Occipital lobe (tissue), 2 donors: ENCODE results near the genes KLF18 and KIF2C.

- RAMPAGE, long total RNA, result no peak
These were observed 14.1 kb downstream of the PTPRF start for GRCh38 chr1:43544770-43545253.

- RAMPAGE, long total RNA, result no peak
These were observed 46.3 kb upstream of the KDM4A start for GRCh38 chr1:43603393-43604394.

DNA sequence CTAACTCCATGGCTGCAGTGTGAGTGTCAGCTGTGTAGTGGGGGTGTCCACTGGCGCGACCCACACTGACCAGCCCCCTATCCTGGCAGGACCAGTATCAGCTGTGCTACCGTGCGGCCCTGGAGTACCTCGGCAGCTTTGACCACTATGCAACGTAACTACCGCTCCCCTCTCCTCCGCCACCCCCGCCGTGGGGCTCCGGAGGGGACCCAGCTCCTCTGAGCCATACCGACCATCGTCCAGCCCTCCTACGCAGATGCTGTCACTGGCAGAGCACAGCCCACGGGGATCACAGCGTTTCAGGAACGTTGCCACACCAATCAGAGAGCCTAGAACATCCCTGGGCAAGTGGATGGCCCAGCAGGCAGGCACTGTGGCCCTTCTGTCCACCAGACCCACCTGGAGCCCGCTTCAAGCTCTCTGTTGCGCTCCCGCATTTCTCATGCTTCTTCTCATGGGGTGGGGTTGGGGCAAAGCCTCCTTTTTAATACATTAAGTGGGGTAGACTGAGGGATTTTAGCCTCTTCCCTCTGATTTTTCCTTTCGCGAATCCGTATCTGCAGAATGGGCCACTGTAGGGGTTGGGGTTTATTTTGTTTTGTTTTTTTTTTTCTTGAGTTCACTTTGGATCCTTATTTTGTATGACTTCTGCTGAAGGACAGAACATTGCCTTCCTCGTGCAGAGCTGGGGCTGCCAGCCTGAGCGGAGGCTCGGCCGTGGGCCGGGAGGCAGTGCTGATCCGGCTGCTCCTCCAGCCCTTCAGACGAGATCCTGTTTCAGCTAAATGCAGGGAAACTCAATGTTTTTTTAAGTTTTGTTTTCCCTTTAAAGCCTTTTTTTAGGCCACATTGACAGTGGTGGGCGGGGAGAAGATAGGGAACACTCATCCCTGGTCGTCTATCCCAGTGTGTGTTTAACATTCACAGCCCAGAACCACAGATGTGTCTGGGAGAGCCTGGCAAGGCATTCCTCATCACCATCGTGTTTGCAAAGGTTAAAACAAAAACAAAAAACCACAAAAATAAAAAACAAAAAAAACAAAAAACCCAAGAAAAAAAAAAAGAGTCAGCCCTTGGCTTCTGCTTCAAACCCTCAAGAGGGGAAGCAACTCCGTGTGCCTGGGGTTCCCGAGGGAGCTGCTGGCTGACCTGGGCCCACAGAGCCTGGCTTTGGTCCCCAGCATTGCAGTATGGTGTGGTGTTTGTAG, 27.7 kb upstream of the KDM4A start:
- RAMPAGE, long total RNA, result no peak

DNA sequence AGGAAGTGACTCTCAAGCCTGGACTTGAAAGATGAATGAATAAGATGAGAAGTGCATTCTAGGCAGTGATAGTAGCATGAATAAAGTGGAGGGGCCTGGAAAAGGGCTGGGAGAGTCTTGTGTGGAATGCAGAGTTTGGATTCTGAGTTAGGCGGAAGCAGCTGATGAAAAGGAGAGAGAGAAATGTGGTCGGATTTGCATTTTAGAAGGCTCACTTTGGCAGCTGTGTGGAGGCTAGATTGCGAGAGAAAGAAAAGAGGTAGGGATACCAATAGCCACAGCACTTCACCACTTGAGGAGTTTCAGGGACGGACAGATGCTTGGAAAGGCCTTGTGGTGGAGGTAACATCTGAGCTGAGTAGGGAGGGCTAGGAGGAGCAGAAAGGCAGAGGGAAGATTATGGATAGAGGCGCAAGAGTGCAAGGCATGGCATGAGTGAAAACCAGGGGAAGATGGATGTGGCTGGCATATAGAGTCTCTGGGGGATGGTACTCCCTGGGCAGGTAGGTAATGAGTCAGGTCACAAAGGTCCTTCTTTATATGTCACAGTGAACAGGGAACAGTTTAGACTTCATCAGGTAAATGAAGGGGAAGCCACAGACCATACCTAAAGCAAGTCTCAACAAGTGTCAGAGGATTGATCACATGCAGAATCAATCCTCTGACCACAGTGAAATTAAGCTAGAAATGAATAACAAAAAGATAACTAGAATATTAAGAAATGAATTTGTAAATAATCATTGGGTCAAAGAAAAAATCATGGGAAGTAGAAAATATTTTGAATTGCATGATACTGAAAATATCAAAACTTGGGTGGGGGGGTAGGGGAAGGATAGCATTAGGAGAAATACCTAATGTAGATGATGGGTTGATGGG, 59.8 kb downstream of the ST3GAL3 start:
- RAMPAGE, long total RNA, result no peak

DNA sequence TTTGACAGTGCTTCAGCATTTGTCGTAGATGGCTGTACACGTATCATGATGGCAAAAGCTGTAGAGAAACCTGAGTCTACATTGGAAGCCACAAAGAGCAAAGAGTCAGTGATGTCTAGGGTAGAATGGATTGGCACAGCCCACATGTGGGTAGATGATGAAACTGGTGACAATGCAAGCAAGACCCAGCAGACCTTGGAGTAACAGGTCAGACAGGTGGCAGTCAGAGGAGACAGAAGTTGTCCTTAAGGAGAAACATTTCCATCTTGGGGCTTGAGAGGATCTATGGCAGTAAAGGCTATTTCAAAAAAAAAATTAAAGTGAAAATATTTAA, 101.2 kb upstream of the ARTN start:
- RAMPAGE, long total RNA, result no peak

- RAMPAGE, long total RNA, result no peak
These were observed 64.8 kb upstream of the ARTN start for GRCh38 chr1:43868698-43869215.

DNA sequence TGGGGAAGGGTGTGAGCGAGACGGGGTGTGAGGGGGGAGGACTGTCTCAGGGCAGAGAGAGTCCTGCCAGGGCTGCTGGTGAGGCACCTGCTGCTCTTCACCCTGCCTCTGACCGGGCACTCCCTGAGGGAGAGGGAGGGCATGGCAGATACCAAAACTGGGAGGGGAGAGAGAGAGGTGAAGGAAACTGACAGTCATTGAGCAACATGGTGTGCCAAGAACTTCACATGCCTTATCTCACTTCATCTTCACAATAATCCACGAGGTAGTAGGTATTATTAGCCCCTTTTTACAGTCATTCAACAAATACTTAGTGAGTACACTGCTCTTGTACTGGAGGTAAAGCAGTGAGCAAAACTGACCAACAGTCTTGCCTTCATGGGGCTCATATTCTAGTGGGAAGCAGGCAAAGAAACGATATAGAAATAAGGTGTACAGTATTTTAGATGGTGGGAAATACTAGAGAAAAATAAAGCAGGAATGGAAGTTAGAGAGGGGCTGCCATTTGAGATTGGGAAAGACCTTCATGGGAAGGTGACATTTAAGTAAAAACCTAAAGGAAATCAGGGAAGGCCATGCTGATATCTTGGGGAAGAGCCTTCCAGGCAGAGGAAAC, 61.2 kb upstream of the ARTN start:
- RAMPAGE, long total RNA, result no peak

GRCh38 chr1:43885100-43885931, 48.3 kb upstream of the ARTN start:
- RAMPAGE, long total RNA, result no peak

DNA sequence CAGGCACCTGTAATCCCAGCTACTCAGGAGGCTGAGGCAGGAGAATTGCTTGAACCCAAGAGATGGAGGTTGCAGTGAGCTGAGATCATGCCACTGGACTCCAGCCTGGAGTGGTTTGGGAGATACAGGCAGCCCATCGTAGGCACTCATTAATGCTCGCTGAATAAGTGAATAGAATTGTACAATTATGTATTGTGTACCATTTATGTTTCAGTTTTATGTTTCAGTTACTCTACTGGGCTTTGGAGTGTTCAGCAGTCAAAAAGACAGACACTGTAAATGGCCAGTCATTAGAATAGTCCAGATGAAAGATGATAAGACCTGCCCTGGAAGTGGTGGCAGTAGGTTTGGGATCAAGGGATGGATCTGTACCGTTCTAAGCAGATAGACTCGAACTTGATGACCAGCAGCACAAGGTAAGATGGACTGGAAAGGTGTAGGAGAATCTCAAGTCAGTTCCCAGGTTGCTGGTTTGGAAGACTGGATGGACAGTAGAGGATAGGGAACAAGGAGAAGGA, 17.6 kb upstream of the ARTN start:
- RAMPAGE, long total RNA, result no peak

- RAMPAGE, long total RNA, result no peak
These were observed 3.5 kb downstream of the ARTN start for GRCh38 chr1:43936961-43937613.

- RAMPAGE, long total RNA, result no peak
These were observed 1.5 kb downstream of the SLC6A9 start for GRCh38 chr1:44029516-44030373.

DNA sequence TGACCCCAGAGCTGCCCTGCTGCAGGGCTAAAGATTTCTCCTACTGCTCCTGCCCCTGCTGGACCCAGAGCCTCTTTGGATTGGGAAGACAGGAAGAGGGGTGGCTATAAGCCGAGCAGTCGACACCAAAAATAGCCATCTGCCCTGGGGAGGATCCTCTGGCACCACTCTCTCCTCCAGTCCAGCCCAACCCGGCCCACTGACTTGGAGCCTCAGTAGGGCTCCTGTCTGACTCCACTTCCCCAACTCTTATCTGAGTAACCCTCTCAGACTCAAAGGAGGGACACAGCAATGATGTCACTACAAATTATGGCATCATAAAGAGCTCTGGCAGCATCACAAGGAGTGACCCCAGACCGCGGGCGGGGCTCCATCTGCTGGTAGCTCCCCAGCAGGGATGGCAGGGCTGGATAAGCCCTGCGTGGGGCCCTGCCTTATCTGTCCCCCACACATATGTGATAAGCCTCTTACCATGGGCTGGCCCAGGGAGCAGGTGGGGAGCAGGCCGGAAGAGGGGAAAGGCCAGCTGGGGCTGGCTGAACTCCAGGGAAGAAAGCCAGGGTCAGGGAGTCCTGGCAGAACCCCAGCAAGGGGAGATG, 4.5 kb upstream of the SLC6A9 start:
- RAMPAGE, long total RNA, result no peak

GRCh38 chr1:44141465-44141917, at the start of gene KLF18:
KLF18 (minus strand) TSS chr1:44141631.
- RAMPAGE, long total RNA, result no peak

- RAMPAGE, long total RNA, result no peak
These were observed 80.8 kb downstream of the RNF220 start for GRCh38 chr1:44485653-44486391.

- RAMPAGE, long total RNA, result no peak
These were observed 96.2 kb downstream of the RNF220 start for GRCh38 chr1:44500953-44501886.

DNA sequence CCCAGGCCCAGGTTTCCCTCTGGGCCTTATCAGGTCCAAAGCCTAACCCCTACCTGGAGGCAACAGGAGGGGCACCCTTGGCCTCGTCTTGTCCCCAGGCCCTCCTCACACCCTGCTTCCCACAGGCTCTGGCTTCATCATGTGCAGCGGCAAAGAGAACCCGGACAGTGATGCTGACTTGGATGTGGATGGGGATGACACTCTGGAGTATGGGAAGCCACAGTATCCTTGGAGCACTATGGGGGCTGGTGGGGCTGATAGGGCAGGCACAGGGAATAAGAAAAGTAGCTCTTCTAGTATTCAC, 29.8 kb downstream of the TMEM53 start:
- RAMPAGE, long total RNA, result no peak

GRCh38 chr1:44739327-44740612, at the start of gene KIF2C:
KIF2C (plus strand) TSS chr1:44739837.
- RAMPAGE, long total RNA, result start-site peak on the plus strand at chr1:44739830-44739897, 30 and 37 reads in 2 replicates

DNA sequence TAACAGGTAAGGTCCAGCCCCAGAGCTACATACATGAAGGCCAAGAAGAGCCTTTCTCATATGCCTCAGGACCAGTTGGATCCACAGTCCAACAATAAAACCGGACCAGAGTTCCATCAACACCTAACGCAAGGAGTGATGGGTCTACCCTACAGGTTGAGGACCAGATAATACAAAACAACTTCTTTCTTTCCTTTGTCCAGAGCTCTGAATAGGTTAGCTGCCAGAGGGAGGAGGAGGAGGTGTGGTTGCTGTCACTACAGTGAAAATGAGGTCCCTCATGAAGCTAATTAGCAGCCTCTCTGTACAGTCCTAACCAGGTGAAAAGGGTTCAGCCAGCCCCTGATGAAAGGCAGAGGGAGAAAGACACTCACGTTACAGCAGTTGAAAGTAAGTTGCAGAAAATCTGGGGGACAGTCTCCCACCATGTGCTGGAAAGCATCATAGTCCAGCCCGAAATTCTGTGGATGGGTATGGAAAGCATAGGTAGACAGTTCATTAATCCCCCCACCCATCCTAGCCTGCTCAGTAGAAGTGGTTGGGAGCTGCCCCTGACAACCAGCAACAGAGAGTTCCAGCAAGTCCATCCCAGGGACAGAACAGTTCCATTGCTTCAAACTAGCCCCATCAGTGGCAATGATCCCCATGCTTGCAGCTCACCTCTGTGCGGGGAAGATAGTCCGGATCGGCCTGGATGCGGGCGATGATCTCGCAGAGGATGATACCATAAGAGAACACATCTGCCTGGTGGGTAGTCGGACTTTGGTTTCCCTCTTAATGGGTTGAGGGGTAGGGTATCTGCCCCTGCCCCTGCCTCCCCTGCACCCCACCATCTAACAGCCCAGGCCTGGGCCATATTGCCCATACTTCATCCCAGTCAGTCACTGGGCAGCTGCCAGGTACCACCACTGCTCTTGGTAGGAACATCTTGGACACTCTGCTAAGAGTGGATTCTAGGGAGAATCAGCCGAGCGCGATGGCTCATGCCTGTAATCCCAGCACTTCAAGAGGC, 6.7 kb downstream of the TOE1 start:
- RAMPAGE, long total RNA, result no peak

DNA sequence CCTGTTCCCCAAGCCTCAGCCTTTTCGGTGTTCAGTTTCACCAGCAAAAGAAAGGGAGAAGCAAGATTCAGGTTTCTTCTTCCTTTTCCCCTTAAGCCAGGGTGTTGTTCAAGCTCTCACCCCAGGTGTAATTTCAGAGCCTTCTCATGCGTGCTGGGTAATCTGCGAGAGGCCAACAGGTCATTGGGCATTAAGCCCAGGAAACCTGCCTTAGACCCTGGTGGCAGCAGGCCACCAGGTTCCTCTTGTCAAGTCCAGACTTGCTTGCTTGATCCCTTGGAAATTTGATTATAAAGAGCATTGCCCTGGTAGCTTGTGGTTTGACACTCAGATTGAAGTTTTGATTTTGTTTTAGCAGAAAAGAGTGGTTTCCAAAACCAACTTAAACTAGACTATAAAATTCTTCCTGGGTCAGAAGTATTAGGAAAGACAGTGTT, 6.8 kb downstream of the AKR1A1 start:
- RAMPAGE, long total RNA, result no peak

GRCh38 chr1:45622925-45623762, 710 bp downstream of the CCDC17 start:
- RAMPAGE, long total RNA, result no peak